Ureter (tissue), 1 donor: ENCODE data around the gene BDH2.

DNA sequence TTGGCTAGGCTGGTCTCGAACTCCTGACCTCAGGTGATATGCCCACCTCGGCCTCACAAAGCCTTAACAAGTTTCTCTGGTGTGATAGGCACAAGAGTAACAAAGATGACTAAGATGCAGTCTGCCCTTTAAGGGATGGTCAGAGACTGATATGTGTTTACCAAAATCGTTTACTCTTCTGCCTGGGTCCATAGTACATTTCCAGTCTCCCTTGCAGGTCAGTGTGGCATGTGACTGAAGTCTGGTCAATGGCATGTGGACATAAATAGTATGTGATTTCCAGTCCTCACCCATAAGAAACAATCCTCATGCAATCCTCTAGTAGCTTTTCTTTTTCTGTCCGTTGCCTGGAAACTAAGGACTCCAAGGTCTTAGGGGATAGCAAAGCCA lies 1.2 kb downstream of the SLC9B2 start:
- PRO-cap: no peak

DNA sequence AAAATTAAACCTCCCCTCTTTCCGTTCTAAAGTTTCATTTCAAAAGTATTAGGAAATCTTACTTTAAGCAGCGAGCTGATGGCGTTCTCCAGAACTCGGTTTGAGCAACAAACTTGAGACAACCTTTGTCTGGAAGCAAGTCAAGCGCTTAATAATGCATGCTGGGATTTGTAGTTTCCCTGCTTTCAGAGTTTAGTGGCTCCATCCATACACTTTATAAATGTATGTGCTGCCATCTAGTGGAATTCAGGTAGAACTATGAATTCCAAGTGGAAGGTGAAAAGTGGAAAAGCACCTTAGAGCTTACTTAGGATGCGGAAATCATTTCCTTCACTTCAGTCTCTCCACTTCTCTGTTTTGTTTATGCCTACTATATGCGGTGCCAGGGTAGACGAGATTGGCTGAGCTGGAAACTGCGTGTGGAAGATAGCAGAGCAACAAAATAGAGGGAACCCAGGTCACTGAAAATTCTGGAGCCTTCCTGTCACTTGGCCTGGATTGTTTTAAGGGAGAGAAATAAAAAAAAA lies at the start of gene BDH2:
Gene BDH2 (minus strand): TSS at position 114 of the 527 bp plus-strand sequence.
- PRO-cap: unidirectional peak, minus-strand start at position 102 of the sequence

DNA sequence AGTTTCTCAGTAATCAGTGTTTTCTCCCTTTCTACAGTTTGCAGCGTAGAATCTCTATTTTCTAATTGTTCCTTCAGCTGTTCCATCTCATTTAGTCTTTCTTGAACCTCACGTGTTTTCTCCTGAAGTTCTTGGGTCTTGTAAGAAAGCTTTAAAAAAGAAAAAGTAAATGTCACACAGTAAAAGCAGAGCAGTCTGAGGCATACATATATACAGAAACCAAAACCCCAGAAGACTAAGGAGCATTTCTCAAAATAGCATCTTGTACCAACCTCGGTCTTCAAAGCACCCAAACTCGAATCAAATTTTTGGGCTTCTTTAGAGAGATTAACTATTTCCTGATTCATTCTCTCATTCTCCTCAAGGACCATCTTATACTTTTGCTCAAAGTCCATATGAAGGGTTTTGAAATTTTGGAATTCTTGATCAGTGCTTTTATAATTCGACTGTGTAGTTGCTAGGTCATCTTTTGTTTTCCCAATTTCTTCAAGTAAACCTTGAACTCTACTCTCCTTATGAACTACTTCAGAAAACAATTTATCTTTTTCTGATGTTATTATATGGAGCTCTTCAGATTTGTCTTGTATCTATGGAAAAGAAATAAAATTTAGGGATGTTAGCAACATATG lies 39.3 kb downstream of the CENPE start:
- PRO-cap: no peak

GRCh38 chr4:104592827-104593291 lies 98.2 kb upstream of the CXXC4 start:
- PRO-cap: no peak

DNA sequence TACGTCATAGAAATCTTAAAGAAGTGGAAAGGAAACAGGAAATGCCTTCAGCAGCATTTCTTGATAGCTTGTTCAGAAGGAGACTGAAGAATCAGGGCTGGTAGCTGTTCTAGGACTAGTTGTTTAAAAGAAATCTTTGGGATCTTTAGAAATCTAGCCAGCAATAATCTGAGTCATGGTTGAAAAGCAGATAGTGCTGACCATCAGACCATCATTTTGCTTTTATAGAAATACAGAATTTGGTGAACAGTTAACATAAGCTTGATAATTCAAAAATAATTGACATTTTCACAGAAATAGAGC lies 98.5 kb upstream of the CXXC4 start:
- PRO-cap: no peak

DNA sequence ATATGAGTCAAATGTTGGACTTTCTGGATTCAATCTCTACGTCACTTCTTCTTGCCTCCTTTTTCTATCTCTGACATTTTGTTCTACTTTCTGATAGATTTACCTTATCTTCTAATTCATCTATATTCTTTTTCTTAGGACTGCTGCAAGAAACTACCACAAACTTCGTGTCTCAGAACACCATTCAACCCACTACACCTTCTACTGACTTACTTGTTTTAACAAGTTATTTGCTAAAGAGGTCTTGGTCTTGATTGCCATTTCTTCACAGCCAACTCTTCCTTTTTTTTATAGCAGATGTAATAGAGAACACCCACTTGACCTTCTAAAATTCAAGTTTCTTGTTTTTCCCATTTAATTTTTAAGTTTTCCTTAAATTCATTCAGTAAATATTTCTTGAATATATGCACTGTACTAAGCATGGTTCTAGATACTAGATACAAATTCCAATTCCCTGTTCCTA lies 7.9 kb downstream of the PPA2 start:
- PRO-cap: no peak

GRCh38 chr4:105472753-105473833 lies 769 bp downstream of the PPA2 start:
- PRO-cap: bidirectional peak, plus-strand start at chr4:105473519, minus-strand start at chr4:105473441; unidirectional peak, minus-strand start at chr4:105473719

DNA sequence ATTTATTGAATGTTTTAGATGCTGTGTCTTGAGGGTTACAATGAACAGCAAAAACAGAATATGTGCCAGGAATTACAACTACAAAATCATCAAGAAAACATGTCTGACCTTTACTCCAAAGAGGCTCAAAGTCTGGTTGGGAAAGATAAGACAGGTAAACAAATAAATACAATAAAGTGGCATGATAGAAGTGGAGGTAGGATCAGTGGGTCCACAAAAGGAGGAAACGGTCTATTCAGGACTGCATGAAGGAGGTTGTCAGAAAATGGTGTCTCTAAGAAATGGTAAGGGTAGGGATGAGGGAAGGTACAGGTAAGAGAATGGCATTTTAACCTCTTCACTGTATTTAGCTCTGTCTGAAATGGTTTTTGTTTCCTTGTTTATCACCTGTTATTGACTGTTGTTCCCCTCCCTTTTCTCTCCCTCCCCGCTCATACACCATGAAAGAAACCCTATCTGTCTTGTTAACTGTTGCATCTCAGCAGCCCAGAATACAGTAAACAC lies 3.8 kb downstream of the ARHGEF38 start:
- PRO-cap: no peak

GRCh38 chr4:105586555-105587287 lies 34.3 kb downstream of the ARHGEF38 start:
- PRO-cap: no peak

DNA sequence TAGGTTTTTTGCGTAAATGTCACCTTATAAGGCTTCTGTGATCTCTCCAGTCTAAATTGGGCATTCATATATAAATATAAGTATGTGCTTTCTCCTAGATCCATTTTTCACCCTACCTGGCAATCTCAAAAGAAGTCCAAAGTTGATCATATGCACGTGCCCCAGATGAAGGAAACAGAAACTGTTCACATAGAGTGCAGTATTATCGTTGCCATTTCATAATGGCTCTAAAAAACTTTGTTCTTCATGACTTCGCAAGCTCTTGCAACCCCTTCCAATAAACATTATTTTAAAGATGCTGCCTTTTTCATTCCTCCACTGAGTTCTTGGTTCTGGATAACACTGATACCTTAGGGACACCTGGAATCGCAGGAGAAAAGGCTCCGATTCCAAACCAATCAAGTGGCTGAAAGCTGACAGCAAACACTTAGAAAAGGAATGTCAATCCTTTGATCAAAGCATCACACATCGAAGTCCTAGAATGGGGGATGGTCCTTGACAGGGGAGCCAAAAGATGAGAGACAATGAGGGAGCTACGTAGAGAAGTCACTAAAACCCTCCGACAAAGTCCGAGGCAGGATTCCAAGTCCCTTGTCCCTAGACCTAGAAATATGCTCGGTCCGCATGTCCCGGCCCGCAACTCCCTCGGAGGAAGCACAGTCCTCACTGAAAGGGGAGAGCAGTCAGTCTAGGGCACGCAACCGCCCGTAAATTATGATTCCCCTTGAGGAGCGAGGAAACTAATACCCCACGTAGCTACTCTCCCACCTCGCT lies 499 bp downstream of the INTS12 start:
- PRO-cap: no peak

GRCh38 chr4:105970338-105971437 lies 75.4 kb downstream of the NPNT start:
- PRO-cap: no peak

DNA sequence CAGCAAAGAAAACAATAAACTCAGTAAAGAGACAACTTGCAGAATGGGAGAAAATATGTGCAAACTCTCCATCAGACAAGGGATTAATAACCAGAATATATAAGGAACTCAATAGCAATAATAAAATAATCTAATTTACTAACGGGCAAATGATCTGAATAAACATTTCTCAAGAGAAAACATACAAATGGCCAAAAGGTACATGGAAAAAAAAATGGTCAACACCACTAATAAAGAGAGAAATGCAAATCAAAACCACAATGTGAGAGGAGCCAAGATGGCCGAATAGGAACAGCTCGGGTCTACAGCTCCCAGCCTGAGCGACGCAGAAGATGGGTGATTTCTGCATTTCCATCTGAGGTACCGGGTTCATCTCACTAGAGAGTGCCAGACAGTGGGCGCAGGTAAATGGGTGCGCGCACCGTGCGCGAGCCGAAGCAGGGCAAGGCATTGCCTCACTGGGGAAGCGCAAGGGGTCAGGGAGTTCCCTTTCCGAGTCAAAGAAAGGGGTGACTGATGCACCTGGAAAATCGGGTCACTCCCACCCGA lies 196.2 kb downstream of the TBCK start:
- PRO-cap: no peak

GRCh38 chr4:107283606-107283985 lies 247.5 kb upstream of the DKK2 start:
- PRO-cap: no peak

DNA sequence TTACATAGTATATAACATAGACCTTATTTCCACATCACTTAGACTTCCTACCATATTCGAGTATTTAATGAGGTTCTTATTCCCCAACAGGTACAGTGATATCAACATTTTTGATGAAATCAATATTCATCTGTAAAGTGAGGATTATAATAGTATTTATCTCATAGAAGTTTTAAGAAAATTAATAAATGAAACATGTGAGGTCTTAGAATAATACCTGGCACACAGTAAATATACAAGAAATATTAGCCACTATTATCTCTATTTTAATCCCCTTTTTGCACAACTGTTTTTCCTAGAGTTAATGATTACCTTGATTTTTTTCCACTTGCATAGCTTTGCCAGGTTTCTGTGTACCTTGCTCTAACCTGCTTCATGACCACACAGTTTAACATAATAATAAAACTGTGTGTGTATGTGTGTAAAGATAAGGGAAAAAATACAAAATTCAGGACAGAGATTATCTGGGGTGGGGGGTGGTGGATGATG lies 86.9 kb downstream of the PAPSS1 start:
- PRO-cap: no peak

- PRO-cap: unidirectional peak, minus-strand start at chr4:107646697
These were observed 73.6 kb downstream of the PAPSS1 start for GRCh38 chr4:107646577-107646776.

DNA sequence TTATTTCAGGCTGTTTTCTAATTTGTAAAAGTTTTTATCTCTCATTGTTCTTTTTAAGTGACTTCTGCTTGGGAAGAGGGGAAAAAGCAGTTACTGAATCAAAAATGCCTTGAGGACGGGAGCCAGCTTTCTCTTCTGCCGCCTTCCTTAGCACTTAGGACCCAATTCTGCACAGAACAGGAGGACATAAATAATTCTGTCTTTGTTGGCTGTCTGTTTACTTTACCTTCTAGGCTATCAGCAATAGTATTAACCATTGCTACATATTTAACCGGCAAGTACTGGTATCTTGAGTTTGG lies 46.6 kb downstream of the SGMS2 start:
- PRO-cap: no peak

GRCh38 chr4:107988065-107988283 lies 1.7 kb upstream of the HADH start:
- PRO-cap: no peak

DNA sequence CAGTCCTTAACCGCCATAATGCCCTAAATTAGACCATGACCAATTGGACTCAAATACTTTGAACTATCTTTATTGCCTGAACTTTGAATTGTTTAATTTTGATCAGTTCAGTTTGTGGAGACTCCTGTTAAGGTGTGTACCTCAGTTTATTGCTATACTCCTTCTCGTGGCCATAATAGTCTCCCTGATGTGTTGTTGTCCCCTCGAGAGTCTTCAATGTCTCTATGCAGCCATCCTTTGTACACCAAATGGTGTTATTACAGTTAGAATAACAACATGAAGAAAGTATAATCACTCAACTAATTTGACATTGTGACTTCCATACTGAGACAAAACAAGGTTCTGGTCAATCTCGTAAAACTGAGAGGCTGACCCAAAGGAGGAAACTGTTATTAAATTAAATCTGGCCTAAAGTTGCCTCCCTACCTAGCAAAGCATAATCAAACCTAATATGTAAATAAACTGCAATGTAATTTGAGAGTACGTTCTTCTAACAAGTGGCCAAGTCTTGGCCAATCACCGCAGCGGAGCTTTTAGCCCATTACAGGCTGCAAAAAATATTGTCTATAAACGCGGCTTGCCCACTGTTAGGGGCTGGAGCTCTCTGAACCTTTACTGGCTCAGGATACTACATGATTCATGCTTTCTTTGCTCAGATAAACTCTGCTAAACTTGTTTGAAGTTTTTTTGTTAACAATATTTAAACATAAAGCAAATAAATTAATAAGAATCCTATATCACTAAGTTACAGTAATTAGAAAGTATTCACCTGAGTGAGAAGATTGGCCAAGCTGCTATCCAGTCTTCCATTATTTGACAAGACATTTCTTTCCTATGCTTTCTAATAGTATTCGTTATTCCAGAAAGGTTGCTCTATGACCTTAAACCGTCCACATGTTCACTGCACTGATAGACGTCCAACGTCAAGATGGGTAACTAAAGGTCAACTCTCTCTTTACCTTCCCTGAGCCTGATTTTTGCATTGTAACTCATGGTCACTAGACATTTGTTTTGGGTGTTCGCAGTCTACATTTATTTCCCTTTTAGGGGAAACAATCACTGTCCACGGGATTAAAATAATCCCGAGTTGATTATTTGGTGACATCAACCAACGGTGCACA lies 986 bp upstream of the HADH start:
- PRO-cap: no peak

GRCh38 chr4:108107590-108108632 lies 60.8 kb downstream of the LEF1 start:
- PRO-cap: no peak

DNA sequence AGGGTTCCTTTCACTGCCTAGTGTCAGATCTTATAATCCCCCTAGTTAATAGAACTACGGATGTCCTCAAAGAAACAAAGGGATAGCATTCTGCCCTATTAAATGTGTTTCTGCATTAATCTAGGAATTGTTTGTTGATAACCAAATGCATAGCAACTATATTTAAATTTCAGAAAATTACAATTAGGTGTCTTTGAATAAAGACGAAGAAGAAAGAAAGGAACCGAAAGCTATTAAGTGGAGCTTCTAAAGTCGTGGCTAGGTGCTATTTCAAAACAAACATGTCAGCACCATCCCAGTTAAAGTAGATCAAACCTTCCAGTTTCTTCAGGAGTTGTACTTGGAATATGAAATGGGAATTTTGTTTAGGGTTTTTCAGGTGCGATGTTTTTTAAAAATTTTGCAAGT lies 201.2 kb upstream of the LEF1 start:
- PRO-cap: no peak